Camera-type eye (tissue), 1 donor: ENCODE measurements around a stretch of chr17.

DNA sequence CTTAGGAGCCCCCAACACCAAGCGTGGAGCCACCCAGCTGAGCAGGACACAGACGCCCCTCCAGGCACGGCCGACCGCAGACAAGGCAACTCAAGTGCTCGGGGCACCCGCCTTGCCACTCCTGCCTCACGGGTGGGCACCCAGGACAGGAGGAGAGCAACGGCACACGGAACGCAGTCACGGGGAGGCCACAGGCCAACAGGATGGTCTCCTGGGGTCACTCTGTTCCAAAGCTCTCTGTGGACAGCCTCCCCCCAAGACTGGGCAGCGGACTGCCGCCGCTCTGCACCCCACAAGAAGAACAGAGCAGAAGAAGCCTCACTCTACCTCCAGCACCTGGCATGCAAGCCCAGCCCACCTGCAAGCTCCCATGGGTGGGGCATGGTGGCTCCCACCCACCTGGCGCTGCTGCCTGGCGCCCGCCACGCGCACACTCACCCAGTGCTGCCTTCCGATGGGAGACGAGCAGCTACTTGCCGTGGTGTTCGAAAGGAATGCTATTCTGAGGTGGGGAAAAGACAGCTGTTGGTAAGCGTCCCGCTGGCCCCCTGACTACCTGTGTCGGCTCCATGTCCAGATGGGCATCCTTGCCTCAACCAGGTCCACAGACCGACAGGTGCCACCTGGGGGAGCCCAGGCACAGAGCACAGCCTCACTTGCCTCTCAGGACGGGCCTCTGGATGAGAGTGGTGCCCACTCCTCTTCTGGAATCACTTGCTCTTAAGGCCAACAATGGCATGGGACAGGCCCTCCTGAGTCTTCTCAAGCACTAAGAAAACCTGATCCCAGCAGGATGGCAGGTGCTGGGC lies 16.9 kb downstream of the SLC16A3 start:
- RAMPAGE, long total RNA, result no peak

DNA sequence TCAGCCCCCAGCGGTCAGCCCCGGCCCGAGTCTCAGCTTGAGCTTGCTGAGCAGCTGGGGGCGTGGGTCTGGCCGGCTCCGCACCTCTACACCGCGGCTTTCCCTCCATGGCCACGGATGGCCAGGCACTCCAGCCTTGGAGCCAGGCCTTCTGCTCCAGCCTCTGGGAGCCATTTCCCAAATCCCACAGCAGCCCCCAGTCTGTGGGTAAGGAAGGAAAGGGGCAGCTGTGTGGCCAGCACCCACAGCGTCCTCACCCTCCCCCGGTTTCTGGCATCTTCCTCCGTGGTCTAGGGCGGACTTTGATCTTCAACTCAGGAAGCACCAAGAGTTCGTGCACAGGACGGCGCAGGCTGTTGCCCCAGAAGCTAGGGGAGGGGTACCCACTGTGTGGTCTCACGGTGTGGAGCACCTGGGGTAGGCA lies 14.2 kb downstream of the CD7 start:
- RAMPAGE, long total RNA, result no peak

DNA sequence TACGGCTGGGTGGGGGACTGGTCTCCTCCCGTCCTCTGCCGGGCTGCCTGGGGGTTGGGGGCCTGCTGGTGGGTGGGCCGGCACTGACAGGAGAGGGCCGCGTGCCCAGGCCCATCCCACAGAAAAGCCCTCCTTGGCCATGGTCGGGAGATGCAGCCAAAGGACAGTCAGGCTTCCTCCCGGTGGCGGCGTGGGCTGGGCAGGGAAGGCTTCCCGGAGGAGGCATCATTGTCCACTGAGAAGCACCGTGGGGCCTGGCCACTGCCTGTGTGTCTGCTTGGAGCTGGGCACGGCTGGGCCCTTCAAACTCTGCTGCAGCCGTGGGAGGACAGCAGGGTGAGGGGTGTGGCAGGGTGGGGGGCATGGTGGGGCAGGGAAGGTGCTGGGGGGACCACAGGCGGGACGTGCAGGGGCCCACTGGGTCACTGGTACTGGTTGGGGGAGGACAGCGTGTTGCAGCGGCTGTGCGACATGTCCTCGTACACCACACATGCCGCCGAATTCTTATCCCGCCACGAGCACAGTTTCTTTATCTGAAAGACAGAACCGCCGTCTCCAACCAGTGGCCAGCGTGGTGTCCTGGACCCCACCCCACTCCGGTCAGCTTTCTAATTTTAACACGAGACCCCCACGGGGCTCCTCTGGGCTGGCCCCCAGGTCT lies 2.4 kb downstream of the CD7 start:
- RAMPAGE, long total RNA, result no peak

GRCh38 chr17:82315742-82316395 lies 1.5 kb downstream of the CD7 start:
- RAMPAGE, long total RNA, result no peak

DNA sequence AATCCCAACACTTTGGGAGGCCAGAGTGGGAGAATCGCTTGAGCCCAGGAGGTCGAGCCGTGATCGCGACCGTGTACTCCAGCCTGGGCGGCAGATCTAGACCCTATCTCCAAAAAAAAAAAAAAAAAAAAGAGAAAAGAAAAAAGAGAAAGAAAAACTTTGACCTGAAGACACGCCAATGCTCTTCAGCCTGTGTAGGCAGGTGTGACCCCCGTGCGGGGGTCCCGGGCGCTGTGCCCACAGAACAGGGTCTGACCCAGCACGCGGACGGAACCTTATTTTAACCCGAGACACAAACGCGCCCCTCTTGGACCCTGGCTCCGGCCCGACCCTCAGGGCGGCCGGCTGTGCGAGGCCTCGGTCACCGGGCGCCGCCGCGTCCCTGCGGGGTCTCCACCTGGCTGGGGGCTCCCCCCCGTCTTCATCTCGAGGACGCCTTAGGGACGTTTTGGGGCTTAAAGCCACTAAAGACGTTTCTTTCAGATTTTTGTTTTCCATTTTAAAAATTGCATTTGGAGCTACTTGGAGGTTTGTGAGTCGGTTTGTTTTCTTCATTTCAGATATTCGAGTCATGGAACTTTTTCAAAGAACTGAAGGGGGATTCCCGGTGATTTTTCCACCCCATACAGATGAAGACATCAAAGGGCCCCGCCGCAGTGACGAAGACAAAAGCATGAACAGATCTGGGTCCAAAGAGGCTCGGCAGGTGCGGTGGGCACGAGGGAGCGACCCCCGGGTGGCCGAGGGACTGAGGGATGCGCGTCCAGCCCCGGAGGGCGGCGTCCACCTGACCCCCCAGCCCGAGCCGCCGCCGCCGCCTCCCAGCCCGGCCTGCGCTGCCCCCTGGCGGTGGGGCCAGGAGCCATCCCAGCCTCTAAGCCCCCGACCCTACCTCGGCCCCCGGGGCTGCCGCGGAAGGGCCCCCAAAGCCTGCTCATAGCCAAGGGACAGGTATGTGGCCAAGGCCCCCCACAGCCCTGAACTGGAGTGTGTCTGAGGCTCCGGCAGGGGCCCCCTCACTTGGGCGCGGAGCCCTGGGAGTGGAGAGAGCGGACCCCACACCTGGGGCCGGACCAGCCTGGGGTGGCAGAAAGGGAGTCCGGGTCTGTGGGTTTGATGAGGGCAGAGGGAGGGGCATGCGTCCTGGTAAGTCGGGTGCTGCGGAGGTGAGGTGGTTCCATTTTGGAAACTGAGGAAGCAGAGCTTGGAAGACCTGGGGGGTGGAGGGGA lies 3.8 kb upstream of the CD7 start:
- RAMPAGE, long total RNA, result no peak

- RAMPAGE, long total RNA, result no peak
Measured at GRCh38 chr17:82375948-82376431, 4.4 kb downstream of the UTS2R start.

- RAMPAGE, long total RNA, result no peak
Measured at GRCh38 chr17:82424523-82425505, 6.4 kb upstream of the OGFOD3 start.

- RAMPAGE, long total RNA, result no peak
Measured at GRCh38 chr17:82441894-82442694, 8.5 kb downstream of the CYBC1 start.

DNA sequence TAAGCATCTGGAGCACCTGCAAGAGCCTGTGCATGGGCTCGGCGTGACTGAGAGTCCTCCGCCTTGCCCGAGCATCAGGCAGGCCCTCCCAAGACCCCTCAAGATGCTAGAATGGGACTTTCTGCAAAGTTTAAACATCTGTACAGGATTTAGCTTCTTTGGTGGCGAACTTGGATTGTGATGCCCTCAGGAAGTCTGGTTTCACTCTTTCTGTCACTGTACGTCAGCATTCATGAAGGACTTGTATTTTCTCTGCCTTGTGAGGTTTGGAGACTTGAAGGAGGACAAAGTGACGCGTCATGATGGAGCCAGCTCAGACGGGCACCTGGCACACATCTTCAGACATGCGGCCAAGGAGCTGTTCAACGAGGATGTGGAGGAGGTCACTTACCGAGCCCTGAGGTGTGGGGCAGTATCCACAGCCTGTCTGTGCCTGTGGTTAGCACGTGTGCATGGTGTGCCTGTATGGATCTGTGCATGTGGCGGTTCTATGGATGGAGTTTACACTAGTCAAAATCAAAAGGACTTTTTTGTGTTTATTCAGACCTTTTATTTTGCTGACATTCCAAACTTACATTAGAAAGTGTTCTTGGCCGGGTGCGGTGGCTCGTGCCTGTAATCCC lies 26.1 kb downstream of the NARF start:
- RAMPAGE, long total RNA, result no peak

DNA sequence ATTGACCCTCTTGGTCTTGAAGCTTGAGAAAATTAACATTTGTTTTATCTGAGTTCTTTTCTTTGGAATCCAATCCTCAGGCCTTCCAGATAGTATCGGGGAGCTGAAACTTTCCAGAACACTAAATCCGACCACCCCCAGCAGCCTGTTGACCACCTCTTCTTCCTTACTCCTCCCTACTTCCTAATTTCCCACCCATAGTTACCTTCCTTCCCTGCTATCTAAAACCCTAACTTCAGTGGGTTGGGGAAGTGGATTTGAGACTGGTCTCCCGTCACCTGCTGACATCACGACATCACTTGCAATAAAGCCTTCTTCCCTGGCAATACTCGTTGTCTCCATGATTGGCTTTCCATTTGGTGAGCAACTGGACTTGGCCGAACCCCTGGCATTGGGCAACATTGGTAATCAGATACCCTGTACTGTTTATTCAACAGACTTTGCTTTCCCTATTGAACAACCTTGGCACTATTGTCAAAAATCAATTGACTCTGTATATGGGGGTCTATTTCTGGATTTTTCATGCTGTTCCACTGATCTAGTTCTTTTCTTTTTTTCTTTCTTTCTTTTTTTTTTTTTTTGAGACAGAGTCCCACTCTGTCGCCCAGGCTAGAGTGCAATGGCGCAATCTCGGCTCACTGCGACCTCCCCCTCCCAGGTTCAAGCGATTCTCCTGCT lies 11.8 kb upstream of the FOXK2 start:
- RAMPAGE, long total RNA, result no peak

- RAMPAGE, long total RNA, result no peak
Measured at GRCh38 chr17:82528674-82529311, 9.3 kb downstream of the FOXK2 start.

DNA sequence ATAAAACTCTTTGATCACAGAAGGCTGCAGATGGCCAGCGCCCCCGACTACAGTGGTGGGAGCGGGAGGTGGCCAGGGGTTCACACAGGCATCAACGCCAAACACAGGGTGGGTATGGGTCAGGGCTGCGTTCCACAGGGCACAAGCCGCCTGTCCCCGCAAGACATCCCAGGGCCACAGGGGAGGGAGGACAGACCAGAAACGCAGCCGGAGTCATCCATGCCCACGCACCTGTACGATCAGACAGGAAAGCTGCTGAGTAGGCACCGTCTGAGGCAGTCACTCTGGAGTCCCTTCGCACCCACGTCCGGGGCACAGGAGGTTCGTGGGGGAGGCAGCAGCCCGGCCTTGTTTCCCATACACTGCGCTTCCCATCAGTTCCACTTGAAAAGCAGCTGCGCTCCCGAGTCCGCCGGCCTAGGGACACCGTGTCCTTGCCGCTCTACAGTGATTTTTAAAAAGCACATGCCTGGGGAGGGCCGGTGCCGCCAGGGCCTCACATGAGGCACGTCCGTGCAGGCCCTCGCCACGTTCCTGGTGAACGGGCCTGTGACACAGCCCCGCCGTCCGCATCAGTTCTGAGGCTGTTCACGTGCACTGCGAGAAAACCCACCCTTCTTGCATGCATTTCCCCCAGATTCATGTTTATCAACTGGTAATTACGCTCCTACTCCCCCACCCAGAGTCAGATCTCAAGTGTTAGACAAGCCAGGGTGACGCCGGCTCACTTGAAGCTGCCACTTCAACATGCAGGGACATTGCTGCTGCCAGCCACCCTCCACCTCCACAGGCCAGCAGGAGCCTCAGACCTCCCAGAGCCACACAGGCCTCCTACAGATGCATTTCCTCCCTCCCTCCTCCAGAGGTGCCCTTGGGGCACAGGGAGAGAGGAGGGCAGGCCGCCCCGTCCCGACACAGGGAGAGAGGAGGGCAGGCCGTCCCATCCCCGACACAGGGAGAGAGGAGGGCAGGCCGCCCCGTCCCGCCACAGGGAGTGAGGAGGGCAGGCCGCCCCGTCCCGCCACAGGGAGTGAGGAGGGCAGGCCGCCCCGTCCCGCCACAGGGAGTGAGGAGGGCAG lies 34.7 kb downstream of the WDR45B start:
- RAMPAGE, long total RNA, result no peak

- RAMPAGE, long total RNA, result no peak
Measured at GRCh38 chr17:82625081-82625681, 23.1 kb downstream of the WDR45B start.

DNA sequence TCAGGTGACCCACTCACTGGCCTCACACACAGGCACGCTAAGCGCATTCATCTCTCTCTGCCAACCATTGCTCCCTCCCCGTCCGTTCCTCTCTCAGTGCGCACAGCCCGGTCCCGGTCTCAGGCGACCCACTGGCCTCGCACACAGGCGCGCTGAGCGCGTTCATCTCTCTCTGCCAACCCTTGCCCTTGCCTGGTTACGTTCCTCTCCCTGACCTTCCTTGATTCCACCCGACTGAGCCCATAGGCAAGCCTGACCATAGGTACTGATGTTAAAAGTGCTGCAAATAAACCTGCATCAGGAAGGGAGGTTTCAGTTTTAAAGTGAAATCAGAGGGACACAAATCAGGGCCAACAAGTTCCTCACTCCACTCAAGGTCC lies 20.7 kb downstream of the WDR45B start:
- RAMPAGE, long total RNA, result no peak

- RAMPAGE, long total RNA, result no peak
Measured at GRCh38 chr17:82657261-82657808, 9.1 kb upstream of the WDR45B start.

DNA sequence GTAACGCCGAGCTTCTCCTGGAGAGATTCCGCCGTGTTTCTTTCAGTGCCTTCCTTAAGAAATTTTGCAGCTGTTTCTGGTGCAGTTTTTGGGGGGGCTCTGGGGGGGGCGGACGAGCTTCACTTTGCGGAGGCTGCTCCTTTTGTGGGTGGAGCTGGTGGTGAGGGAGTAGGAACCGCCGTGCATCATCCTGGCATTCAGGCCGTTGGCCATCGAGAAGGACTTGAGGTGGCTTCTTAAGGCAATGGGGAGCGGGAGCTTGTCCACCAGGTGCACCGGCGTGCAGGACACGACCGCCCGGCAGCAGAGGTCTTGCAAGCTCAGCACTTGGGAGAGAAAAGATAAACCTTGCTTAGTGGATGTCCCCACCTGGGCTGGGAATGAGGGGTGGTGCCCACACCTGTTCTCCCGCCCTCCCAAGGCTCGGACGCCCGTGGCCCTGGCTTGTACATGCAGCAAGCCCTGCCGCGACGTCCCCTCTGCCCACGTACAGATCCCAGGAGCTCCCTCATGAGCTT lies 9.6 kb upstream of the WDR45B start:
- RAMPAGE, long total RNA, result no peak

- RAMPAGE, long total RNA, result no peak
Measured at GRCh38 chr17:82702942-82703179, 4.4 kb upstream of the RAB40B start.

GRCh38 chr17:82786896-82787908 lies 35.3 kb downstream of the TBCD start:
- RAMPAGE, long total RNA, result no peak

GRCh38 chr17:82837371-82838272 lies 2.2 kb downstream of the ZNF750 start:
- RAMPAGE, long total RNA, result no peak

GRCh38 chr17:82840381-82840789 lies 563 bp upstream of the ZNF750 start:
- RAMPAGE, long total RNA, result no peak